SK-MEL-5 (cell line): ENCODE measurements around the gene LHPP.

GRCh38 chr10:124044165-124044495, 49.3 kb downstream of the CHST15 start:
RAMPAGE:
- cytosol, long total RNA, result no peak
- long total RNA, result no peak
- nucleus, long total RNA, result no peak

DNA sequence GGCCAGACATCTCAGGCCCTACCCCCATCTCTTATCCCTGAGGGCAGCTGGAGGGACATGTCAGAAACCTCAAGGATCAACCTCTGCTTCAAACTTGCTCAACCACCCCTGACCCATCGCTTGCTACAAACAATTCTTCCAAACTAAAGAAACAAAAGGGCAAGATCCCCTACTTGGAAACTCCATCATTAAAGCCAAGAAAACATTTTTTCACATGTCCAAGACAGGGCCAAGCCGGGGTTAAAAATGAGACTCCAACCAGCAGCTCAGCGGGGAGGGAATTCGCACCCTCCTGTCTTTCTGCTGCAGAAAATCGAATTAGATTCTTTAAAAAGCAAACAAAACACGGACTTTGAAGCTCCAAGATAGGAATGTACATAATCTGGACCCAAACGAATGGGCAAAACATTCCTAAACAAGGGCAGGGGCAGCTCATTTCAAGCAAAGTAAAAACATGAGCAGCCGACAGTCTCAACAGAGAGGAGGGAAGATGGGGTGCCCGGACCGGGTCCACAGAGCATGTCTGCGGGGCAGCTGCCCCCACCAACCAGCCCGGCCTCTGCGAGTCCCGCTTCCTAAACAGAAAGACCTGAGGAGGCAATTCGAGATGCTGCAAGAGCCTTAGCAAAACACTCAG, 44.8 kb downstream of the CHST15 start:
RAMPAGE:
- cytosol, long total RNA, result no peak
- long total RNA, result no peak
- nucleus, long total RNA, result no peak

DNA sequence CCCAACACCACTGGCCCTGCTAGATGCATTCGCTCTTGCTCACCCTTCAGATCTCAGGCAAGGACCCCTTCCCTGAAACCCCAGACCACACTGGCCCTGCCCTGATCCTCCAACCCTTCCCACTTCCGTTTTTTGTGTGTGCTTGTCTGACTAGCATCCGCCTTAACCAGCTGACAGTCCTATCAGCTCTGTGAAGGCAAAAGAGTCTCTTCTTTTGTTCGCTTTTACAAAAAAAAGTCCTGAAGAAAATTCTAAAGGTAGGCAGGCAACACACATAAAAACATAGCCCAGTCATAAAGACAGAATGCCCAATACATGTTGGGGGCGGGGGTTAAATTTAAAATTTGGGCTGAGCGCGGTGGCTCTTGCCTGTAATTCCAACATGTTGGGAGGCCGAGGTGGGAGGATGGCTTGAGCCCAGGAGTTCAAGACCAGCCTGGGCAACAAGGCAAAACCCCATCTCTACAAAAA, 28.6 kb downstream of the CHST15 start:
RAMPAGE:
- cytosol, long total RNA, result no peak
- long total RNA, result no peak
- nucleus, long total RNA, result no peak

RAMPAGE:
- cytosol, long total RNA, result no peak
- long total RNA, result no peak
- nucleus, long total RNA, result no peak
These were observed 6.1 kb downstream of the CHST15 start for GRCh38 chr10:124087095-124087958.

DNA sequence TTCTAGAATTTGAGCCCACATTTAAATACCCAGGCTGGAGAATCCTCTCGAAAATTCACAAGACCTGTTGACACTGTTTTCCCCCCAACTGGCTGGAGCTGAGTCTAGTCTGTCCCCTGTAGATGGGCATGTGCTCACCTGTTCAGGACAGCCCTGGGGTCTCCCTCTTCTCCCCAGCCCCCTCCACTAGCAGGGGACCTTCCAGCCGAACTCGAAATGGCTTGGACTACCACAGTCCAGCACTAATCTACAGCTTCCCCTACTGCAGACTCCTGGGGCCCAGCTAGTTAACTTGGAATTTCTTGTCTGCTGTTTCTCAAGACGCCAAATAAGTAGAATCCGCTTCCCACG, 3.2 kb downstream of the CHST15 start:
RAMPAGE:
- cytosol, long total RNA, result no peak
- long total RNA, result no peak
- nucleus, long total RNA, result no peak

DNA sequence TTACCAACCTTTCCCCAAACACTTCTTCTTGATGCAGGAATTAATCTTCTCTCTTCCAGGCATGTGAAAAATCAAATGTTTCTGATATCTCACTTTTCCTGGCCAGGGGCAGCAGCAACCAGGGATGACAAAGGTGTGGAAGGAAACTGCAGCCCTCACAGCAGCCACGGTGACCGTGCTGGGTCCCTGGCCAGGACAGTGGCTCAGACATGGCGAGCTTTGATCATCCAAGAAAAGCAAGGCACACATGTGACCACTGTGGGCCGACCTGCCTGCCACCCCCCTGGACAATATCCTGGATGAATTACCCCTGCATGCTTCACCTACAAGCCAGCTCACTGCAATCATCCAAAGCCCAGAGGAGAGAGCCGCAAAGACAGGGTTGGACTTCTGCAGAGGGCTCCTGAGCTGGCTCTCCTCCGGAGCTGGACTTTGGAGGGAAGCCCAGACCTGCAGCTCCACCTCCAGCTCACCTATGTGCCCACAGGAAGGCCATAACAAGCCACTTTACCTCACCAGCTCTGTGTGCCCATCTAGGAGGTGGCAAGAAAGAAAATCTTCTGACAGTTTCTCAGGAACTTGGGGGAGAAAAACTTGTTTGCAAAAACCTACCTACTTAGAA, 2.7 kb downstream of the CHST15 start:
RAMPAGE:
- cytosol, long total RNA, result no peak
- long total RNA, result no peak
- nucleus, long total RNA, result no peak

RAMPAGE:
- cytosol, long total RNA, result no peak
- long total RNA, result no peak
- nucleus, long total RNA, result no peak
These were observed 23.6 kb upstream of the CHST15 start for GRCh38 chr10:124116971-124117479.

DNA sequence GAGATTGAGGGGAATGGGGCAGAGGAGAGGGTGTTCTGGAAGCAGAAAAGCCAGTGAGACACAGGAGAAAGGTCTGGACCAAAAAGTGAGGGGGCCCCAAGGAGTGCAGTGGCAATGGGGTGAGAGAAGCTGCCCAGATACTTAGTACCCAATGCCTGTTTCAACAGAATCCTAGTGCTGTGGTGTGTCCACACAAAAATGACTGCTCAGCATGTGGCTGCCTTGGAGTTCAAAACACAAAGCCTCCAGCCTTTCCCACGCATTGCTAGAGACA, 44.9 kb upstream of the CHST15 start:
RAMPAGE:
- cytosol, long total RNA, result no peak
- long total RNA, result no peak
- nucleus, long total RNA, result no peak

DNA sequence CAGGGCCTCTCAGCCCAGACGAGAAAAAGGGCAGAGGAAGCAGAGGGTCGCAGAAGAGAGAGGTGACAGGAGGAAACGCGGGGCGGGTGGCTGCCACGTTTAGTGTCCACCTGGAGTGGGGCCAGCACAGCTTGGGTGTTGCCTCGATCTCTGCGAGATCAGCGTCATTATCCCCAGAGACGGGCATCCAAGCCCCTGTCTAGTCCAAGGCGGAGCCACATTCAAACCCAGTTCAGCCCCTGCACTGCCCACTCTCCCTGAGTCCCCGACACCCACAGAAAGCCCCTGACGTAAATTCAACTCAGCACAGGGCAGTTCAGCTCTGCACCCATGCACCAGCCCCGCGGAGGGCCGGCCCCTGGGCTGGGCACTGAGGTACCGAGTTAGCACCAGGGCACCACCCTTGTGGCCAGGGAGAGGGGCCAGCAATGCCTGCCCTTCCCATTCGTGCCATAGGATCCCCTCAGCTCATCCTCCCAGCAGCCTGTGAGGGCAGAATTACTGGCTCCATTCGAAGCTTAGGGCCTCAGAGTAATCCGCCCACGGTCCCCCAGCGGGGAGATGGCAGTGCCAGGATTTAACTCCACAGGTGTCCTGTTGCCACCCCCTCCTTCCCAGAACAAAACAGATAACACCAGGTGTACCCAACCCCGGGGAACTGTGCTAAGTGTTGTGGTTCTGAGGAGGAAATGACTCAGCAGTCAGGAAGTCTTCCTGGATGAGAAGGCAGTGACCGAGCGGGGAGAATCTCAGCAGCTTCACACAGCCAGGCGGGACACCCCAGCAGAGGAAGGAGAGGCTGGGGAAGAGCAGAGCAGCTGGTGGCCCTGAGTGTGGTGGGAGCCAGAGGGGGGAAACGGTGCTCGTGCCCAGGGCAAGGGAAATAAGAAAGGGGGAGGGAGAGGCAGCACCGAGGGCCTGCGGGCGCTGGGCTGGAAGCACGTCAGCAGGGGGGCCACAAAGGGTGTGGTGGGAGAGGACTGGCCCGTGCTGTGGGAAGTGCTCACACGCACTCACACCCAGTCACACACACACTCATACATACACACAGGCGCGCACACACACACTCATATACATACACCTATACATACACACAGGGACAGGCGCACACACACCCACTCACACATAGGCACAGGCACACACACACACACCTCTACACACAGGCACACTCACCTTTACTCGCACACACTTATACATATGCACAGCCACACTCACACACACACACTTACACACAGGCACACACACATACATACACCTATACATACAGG, 59.6 kb upstream of the CHST15 start:
RAMPAGE:
- cytosol, long total RNA, result no peak
- long total RNA, result no peak
- nucleus, long total RNA, result no peak

RAMPAGE:
- cytosol, long total RNA, result no peak
- long total RNA, result no peak
- nucleus, long total RNA, result no peak
These were observed 39.8 kb downstream of the OAT start for GRCh38 chr10:124378822-124379411.

RAMPAGE:
- cytosol, long total RNA, result no peak
- long total RNA, result no peak
- nucleus, long total RNA, result no peak
These were observed at the start of gene LHPP for GRCh38 chr10:124461497-124462488. TSS of gene LHPP (plus strand) at chr10:124461823.

DNA sequence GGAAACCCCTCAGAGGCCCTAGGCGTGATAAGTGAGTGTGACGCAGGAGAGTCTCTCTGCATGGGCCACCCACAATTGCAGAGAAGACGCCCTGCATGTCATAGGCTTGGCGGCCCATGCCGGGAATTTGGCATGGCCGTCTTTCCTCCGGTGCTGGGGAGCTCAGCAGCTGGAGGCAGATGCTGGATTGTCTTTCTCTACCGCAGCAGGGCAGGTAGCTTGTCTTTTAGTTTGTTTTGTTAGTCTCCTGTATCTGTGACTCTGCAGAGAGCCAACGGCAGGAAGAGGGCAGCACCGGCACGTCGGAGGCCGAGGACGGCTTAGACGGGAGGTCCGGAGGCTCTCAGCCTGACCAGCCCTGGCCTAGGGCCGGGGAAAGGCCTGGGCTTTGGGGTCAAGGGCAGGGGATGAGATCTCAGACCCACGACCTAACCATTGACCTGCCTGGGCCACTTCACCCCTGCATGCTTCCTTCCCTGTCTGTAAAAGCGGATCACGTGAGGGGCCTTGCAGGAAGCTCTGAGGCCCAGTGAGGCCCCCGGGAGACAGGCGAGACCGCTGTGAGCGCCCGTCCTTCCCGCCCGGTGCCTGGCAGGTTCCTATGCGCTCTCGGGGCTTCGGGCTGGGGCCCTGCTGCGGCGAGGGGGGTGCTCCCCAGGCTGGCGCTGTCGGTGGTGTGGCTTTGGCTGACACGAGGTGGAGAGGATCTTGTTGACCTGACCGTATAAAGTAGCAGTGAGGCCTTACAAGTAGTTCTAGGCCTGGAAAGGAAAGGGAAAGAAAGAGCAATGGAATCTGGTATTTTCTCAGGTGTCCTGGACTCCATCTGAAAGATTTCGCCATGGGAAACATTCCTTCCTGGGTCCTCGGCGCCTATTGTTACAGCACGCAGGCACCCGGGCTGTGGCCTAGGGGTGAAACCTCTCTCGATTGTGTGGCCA, 72.8 kb downstream of the LHPP start:
RAMPAGE:
- cytosol, long total RNA, result no peak
- long total RNA, result no peak
- nucleus, long total RNA, result no peak

RAMPAGE:
- cytosol, long total RNA, result no peak
- long total RNA, result no peak
- nucleus, long total RNA, result no peak
These were observed 86.3 kb downstream of the FAM53B start for GRCh38 chr10:124657796-124658313.

DNA sequence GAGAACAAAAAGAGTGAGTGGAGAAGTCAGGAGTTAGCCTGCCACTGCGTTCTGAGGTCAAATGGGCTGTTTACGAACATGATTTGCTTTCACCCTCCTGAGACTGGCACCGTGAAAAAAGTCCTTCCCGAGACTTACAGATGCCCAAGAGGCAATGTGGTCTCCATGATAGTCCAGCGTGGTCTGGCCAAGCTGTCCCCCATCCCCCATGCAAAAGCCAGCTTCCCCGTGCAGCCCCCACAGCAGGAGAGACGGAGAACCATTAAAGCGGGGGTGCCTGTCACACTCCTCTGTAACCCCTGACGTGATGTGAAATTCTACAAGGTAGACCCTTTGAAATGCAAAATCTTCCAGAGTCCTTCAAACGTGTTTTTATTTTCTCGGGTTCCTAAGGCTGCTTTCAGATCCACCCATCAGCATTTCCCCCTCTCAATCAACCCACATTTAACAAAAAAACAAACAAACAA, 4.6 kb downstream of the FAM53B start:
RAMPAGE:
- cytosol, long total RNA, result no peak
- long total RNA, result no peak
- nucleus, long total RNA, result no peak

DNA sequence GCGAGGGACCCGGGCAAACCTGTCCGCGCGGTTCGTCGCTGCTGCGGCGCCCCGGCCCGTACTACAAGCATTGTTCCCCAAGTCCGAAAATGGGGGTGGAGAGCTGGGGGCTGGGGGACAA, 1.3 kb downstream of the FAM53B start:
RAMPAGE:
- cytosol, long total RNA, result no peak
- long total RNA, result no peak
- nucleus, long total RNA, result no peak

DNA sequence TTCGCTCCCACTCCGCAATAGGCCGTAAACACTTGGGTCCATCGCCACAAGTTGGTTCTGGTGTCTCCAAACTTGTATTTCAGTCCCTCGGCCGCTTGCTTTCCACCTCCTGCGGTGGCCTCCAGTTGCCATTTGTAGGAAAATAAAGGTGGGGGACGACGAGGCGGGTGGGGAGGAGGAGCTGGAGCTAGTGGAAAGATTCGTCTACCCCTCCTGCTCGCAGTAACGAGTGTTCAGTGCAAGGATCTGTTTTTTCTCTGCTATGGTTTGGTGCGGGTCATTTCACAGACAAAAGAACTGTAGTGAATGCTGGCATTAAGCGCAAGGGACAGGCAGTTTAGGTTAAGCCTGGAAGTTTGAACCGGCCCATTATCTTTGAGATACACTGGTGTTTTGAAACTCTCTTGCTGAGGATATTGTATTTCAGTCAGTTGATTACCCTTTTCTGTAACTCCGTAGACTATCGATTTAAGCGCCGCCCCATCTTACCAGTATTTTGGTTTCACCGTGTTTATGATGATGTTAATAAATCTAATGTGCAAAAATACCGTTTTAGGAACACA, 24.2 kb upstream of the ZRANB1 start:
RAMPAGE:
- cytosol, long total RNA, result no peak
- long total RNA, result no peak
- nucleus, long total RNA, result no peak

DNA sequence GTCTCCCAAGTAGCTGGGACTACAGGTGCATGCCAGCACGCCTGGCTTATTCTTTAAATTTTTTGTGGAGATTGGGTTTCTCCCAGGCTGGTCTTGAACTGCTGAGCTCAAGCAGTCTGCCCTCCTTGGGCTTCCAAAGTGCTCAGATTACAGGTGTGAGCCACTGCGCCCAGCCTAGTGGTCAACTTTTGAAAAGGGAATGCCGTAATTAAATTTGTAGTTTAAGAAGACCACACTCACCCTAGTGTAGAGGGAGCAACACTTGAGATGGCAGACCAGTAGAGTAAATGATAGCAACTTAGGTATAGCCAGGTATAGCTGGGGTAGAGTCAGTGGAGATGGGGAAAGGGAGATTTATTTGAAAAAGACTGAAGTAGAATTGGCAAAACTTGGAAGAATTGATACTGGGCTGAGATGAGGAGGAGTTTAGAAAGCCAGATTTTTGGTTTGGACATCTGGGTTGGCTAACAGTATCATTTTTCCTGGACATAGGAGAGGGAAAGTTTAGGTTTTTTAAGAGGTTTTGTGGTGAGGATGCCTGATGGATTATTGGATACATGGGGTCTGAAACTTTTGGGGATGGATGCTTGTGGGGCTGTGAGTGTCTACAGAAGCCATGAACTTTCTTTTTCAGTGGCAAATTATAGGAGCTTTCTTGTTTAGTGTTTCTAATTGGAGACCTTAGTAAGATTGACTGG, 17.8 kb downstream of the ZRANB1 start:
RAMPAGE:
- cytosol, long total RNA, result no peak
- long total RNA, result no peak
- nucleus, long total RNA, result no peak

DNA sequence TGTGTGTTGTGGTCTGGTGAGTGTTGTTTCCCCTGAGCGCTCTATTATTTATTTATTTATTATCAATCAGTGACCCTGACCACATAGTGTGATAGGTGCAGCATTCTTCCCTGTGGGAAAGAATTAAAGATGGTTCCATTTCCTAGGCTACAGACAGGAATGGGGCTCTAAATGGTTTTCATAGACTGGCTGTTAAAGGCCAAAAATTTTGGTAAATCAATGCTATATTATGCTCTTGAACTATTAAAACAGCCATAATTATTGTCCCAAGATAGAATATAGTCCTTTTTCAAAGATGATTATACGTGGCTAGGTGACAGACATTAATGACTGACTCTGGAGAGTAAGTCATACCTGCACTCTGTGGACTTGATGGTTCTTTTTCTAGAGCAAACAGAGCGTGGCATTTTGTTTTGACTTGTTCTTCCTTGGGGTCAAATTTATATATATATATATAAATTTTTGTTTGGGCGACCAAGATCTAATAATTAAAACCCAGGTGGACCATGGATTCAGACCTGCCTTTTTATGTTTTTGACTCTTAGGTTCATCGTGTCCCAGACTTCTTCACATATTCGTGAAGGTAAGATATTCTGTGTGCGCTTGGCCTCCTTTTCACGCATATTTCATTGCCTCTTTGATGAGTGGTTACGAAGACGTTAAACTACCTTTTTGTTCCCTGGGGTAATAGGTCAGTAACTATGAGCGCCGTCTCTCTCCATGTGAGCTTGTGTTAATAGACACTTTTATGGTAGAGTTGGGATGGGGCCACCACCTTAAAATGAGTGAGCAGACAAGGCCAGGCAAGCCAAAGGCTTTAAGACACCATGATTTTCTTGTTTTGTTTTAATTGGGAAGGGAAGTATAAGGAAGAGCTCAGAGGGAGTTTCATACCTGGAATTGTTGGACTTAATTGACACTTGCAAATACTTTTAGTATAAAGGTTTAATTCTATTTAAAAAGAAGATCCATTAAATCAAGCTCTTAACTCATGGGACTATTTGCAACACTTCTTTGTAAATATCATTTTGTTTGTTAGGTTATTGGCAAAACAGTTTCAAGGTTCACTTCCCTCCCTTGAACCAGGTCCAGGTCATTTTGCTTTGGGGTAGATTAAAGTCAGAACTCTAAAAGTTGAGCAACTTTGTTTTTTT, 40.6 kb downstream of the CTBP2 start:
RAMPAGE:
- cytosol, long total RNA, result no peak
- long total RNA, result no peak
- nucleus, long total RNA, result no peak

DNA sequence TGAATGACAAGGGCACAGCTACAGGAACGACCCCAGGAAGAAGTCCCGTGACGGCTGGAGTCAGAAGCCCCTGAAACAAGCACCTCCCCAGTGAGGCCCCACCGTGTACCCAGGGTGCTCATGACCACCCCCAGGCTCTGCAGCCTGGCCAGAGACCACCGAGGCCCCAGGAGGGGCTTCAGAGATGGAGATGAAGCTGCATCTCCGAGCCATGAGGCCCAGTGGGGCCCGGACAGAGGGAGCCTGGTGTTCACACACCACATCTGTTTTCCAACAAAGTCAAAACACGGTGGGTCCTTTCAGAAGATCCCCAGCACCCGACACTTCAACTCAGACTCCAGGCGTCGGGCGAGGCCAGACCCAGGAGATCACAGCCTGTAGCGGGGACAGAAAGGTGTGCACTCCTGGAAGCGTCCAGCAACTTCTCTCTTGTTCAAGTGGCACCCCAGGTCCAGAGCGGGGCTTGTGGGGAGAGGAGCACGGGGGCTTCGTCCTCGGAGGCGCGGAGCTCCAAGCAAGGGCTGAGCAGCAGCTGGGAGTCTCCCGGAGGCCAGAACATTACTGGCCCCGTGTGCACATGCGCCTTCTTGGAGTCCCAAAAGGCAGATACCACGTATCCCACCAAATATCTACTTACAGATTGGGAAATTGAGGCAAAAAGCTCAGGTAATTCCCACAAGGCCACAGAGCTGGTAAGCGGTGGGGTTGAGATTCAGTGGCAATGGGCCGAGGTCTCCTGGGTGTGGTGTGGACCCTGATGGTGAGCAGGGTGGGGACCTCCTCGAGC, 31.1 kb downstream of the CTBP2 start:
RAMPAGE:
- cytosol, long total RNA, result no peak
- long total RNA, result no peak
- nucleus, long total RNA, result no peak

DNA sequence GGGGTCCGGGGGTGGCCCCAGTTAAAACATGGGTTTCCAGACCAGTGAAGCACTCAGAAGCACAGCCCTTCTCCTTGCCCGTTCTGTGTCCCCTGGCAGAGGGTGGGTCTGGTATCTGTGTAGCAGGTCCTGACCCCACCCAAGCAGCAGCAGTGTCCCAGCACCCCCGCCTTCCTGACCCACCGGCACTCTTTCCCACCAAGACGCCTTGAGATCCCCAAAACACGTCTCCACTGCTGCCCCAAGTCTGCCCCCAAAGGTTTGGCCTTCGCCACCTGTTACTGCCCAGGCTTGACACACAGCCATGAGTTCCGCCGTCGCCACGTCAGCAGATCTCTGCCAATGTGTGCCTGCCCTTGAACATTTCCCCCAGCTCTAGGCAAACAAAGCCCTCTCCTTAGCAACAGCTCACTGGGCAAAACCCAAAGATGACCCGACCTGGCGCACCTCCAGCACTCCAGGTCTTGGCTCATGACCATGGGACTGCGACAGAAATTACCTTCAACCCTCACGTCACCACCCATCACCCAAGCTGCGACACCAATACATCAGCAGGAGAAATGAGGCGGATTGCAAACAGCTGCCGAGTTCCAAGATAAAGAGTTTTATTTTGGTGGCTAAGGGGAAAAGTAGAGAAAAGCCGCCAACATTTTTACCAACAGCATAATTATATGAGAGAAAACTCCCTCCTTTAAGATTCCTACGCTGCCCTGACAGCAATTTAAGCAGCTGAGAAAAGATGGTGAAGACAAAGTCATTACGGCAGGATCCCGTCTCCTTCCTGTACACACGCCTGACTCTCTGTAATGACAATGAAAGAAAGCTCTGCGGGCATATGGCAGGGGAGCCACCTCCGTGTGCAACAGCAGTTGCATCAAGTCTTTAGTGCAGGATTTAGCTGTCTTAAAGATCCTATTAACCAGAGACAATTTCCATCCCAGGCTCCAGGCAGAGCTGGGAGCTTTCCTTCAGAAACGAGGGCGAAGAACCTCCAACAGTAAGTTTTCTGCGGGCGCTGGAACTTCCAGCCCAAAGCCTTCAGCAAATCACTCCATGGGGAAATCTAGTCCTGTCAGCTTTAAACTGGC, 57.1 kb upstream of the CTBP2 start:
RAMPAGE:
- cytosol, long total RNA, result no peak
- long total RNA, result no peak
- nucleus, long total RNA, result no peak